GM23248 (cell line): ENCODE measurements around a stretch of chr1.

GRCh38 chr1:54204831-54205458 lies 5.0 kb downstream of the MRPL37 start:
- RAMPAGE, long total RNA, result no peak

DNA sequence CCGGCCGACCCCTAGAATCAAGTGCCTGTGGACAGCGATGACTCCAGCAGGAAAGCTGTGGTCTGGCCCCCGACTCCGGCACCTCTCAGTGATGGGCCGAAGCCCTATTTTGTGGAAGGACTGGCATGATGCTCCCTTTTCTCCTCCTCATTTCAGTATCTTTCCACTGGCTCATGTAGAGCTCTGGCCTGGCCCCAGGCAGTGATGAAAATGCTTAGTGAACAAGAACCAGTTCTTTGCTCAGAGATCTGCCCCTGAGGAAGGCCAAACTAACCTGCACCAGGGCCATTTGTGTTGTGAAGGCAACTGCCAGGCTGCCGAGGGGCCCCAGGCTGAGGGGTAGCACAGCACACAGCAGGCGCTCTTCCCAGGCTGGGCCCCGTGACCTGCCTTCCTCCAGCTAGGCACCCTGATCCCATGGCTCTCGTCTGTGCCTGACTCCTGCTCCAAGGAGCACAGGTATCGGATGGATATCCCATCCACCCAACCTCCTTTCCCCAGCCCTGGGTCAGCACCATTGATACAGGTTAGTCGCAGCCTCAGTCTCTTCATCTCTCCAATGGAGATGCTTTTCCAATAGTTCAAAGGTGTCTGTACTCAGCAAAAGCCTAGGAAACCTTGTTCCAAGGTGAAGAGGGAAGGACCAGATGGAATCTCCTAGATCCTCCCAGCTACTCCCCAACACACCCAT lies 23.8 kb downstream of the MRPL37 start:
- RAMPAGE, long total RNA, result no peak

- RAMPAGE, long total RNA, result no peak
Measured at GRCh38 chr1:54237616-54238165, 37.7 kb downstream of the MRPL37 start.

GRCh38 chr1:54240522-54241784 lies 41.0 kb downstream of the MRPL37 start:
- RAMPAGE, long total RNA, result no peak

DNA sequence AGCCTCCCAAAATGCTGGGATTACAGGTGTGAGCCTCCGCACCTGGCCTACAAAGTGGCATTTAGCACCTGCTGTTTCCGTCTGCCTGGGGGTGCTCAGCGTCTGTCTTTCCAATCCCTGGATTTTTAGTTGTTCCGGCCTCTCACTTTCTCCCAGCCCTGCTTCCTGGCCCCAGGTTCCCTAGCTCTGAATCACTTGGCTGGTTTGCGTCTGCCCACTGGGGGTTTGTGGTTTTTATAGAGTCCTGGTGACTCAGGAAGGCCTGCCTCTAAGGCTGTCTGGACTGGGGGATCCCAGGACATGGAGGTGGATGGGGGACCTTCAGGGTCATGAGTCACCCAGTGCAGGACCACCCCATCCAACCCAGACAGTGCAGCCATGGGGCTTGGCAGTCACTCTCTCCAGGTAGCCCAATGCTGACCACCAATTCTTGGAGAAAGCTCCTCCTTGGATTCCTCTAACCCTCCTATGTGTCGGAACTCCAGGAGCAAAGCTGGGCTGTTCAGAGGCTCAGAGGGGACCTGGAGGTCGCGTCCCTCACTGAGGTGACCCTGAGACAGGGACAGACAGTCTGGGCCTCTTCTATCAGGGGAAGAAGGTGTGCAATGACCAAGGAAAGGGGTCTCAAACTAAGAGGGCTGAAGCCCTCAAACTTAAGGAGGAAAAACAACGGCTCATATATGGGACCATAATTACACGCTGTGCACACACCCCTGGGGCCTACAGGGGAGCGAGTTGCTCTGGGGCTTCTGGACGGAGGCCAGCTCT lies 53.7 kb downstream of the MRPL37 start:
- RAMPAGE, long total RNA, result no peak

GRCh38 chr1:54285161-54285580 lies 85.2 kb downstream of the MRPL37 start:
- RAMPAGE, long total RNA, result no peak

DNA sequence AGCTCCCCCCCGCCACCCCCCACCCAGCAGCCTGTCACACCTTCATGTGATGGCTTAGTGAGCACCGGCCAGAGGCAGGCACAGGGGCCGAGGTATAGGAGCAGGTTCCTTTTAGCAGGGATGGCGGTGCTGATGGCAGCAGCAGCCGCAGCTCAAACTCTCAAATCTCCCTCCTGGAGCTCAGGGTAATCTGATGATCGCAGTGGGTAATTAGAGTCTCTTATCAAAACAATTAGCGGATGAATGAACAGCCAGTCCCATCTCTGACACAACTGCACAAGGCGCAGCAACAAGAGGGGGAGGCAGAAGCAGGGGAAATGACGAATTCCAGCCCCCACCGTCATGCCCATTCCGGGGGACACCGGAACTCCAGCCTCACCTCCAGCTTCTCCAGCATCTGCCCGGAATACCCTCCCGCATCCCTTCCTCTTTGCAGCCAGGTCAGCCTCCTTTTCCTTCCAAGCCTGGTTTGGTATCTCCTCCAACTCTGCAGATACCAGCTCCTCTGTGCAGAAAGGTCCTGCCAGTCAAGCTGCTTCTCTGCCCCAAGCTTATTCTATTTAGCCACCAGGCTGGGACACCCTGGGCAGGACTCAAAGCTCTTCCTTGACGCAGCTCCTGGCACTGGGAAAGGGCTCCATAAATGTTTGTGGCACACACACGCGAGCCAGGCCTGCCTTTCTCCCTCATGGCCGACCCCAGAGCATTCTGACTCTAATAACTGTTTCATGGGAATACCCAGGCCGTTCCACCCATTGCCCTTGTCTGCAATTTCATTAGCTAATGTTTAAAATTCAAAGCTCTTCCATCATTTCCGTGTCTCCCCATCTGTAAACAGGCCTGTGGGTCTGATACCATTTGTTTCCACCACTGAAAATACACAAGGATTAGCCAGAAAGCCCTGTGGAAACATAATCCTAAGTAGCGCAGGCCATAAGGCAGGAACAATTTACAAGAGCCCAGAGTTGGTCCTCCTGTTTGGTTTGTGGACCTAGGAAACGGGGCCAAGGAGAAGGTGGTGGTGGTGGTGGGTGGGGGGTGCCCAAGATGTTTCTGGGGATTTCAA lies 126.3 kb downstream of the MRPL37 start:
- RAMPAGE, long total RNA, result no peak

DNA sequence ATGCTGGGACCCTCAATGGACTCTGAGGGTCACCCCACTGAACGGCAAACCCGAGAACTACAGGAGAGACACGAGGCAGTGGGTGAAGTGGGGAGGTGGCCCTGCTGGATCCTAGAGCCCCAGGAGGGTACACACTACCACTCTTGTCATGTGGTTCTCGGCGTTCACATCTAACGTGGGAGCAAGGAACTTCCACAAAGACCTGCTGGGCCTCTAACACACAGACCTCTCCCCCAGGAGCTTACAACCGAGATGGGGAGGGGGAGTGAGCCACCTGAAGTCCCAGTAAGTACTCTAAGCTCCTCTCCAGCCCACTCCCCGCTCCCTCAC lies 154.4 kb downstream of the MRPL37 start:
- RAMPAGE, long total RNA, result no peak

DNA sequence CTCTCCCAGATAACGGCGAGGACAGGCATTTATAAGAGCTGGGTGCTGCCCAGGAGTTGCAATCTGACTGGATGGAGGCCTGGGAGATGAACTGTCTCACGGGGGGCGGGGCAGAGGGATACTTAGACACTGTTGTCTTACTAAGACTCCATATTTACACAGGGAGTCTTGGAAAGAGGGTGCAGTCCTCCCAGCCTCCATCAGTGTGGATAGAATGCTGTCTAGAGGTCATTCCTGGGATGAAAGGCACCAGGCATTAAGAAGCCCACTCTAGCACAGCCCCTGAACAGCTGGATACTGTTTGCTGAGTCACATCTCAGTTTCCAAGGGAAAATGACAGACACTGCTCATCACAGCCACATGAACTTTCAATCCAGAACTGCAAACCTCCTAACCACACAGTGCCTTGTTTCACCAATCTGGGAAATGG lies 162.9 kb downstream of the MRPL37 start:
- RAMPAGE, long total RNA, result no peak

GRCh38 chr1:54376394-54377731 lies 171.2 kb upstream of the ACOT11 start:
- RAMPAGE, long total RNA, result no peak

DNA sequence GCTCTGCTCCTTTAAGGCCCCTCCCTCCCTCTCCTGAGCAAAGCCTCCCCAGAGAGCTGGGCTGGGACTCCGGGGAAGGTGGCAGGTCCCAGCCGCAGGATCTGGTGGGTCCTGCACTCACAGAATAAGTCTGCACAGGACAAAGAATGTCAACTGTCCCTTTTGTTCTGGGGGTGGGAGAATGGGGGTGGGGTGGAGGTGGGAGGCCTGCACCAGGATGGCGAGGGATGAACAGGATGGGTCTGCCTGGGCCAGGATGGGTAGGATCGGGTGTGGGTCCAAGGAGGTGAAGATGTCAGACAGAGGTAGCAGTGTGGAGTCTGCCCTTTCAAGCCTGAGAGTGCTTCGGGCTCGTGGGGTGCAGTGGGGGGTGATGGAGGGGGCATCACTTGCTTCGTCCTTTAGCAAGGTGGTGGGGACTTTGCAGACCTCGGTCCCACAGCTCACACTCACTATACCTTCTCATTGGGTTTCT lies 84.4 kb upstream of the ACOT11 start:
- RAMPAGE, long total RNA, result no peak

DNA sequence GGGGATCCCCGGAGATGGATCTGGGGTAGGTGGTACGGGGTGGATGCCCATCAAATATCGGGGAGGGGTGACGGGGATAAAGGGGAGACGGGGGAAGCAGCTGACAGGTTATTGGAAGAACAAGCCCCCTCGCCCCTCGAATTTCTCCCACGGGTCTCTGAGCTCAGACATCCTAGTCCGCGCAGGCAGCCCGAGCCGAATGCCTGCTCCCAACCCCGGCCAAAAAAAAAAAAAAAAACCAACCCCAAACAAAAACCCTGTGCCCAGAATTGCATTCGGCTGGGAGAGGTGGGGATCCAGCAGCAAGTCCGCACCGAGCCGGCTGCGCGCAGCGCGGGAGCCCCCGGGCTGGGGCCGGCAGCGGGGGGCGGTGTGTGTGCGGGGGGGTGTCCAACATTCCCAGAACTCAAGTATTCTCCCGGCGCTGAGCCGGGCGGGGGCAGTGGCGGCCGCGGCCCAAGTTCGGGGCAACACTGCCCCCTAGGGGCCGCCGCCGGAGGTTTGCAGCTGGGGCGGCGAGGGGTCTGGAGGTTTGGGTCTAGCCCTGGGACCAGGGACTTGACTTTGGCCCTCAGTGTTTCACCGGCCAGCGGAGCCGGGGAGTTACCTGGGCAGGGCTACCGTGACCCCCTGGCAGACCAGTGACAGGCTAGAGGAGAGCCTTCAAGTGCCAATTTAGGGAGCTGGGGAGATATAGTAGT lies 58.8 kb upstream of the ACOT11 start:
- RAMPAGE, long total RNA, result no peak

DNA sequence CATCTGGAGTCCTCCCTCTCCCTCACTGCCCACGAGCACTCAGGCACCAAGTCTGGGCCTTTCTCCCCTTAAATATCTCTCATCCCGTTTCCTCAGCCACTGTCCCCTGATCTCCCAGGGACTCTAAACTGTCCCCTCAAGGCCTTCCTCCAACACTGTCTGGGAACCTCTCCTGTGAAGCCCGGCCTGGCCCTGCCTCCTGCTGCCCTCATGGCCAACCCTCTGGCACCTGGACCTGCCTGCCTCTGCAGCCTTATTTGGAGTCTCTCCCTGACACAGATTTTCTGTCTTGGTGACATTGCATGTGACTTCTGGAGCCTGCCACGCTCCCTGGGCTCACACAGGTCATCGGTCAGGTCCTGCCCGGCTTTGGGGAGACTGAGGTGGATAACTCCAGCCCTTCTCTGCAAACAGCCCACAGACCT lies 57.2 kb upstream of the ACOT11 start:
- RAMPAGE, long total RNA, result no peak

DNA sequence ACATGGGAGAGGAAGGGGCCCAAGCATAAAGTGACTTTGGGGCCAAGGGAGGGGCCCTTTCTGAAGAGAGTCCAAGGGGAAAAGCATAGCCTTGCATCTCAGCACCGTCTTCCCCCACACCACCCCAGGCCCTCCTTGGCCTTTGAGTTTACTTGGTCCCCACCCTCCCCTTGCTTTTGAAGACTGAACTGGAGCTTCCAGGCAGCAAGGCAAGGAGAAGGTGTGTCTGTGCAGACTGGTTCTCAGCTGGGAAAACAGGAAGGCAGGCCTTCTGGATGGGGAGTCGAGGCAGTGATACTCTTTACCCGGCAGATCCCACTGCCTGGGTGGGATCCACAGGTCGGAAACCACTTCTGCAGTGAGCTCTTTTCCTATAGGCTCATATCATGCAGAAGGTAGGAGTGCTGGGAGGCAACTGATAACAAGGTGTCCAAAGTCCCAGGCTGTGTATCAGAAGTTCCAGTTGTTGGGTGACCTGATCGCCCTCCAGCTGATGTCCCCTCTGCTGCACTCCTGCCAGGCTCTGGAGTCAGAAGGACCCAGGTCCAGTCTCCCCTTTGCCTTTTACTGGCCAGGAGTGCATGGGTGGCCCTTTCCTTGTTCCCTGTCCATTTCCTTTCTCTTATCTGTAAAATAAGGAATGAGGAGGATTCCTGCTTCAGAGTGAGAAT lies 17.1 kb downstream of the ACOT11 start:
- RAMPAGE, long total RNA, result no peak

- RAMPAGE, long total RNA, result no peak
Measured at GRCh38 chr1:54590144-54590794, 33.1 kb downstream of the FAM151A start.

DNA sequence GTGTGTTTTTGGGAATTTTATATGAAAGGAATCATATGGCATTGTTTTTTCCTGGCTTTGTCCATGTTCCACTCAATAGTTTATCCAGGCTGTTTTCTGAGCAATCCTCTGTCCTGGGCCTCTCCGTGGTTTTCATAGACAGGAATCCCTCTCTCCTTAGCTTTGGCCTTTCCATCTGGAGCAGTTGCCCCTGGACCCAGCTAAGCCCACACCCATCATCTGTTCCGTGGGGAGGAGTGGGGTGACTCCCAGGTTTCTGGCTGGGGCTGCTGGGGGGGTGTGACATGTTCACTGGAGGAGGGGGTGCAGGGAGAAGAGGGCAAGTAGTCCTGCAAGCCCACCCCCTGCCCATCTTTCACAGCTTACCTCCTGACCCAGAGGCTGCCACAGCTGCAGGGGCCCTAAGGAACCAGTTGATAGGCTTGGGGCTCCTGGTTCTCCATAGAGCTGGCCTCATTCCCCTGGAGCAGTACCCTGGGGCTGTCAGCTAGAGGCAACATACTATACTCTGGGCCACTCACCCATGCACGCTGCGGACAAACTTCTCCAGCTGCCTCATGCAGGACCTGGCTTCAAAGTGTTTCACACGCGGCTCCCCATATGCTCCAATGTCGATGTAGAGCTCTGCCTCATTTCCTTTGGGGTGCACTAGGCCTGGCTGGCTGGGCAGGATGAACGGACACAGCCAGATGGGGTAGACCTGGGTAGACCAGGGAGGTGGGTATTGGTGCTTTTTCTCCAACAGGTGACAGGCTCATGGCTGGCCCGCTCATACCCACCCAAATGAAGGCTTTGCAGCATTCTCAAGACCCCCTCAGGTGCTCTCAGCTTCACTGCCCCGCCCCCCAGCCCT lies 33.9 kb downstream of the DHCR24 start:
- RAMPAGE, long total RNA, result no peak

- RAMPAGE, long total RNA, result no peak
Measured at GRCh38 chr1:54922797-54923247, 35.8 kb upstream of the DHCR24 start.

DNA sequence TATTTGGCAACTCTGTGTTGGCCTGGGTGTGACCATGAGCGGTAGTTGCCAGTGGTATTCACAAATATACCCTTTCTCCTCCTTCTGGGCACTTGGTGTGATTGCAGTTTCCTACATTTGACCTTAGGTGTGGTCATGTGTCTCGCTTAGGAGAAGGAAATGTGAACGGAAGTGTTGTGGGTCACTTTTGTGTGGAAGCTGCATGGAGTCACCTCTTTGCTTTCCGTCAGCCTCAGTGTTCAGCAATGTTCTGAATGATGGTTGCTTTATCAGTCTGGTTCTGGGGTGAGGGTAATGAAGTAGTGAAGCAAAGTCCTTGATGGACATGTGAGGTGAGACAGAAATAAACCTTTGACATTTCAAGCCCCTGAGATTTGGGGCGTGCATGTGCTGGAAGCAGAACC lies 3.4 kb upstream of the PCSK9 start:
- RAMPAGE, long total RNA, result no peak

DNA sequence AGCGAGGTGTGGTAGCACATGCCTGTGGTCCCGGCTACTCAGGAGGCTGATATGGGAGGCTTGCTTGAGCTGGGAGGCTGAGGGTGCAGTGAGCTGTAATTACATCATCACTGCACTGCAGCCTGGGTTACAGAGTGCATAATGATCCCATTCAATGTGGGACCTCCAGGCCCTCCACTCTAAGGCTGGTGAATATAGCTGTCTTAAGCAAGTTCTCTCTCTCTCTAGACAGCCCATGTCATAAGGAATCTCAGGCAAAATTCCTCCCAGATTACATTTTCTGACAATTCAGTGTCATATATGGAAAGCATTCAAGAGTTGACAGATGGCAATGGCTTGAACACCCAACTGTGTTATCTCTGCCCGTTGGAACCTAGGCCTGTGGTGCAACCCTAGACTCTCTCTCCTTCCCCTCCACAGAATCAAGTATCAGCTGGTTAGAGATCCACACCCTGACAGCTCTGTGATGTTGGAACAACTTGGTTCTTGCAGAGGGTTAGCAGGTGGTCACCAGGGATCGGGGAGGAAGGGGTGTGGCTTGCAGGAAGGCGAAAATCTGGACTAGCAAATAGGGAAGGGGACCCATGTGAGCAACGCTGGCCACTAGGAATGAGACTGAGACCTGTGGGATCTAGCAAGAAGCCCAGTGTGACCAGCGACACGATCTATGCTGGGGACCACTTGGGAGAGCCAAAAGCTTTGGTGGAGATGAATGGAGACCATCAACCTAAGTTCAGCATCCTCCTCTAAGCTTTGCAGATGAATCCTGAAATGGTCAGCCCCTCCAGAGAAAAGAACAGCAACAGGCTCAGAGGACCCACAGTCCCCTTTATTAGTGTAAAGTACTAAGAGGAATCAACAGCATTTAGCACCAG lies 26.3 kb downstream of the PCSK9 start:
- RAMPAGE, long total RNA, result no peak

- RAMPAGE, long total RNA, result no peak
Measured at GRCh38 chr1:55066843-55067959, 27.9 kb downstream of the PCSK9 start.